Foreskin keratinocyte (primary cell): ENCODE data around the genes KNG1, SST and RTP2.

DNA sequence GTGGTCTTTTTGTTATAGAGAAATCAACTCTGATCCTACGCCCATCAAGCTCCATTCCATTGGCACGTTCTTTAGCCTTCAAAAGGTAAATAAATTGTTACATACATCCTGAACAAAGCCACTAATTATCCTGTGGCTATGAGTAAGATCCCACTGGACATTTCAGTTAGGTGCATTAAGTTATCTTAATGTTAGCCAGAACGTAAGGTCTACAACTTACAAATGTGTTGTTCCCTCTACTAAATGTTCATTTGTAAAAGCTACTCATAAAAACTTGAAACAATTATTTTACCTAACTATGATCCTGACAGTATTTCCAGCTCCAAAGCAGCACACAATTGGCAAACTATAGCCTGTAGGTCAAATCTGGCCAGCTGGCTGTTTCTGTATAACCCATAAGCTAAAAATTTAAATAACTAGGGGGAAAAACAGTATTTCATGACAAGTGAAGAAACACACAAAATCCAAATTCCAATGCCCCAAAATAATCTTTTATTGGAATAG, 15.7 kb downstream of the TRA2B start:
- RAMPAGE, total RNA: no peak

DNA sequence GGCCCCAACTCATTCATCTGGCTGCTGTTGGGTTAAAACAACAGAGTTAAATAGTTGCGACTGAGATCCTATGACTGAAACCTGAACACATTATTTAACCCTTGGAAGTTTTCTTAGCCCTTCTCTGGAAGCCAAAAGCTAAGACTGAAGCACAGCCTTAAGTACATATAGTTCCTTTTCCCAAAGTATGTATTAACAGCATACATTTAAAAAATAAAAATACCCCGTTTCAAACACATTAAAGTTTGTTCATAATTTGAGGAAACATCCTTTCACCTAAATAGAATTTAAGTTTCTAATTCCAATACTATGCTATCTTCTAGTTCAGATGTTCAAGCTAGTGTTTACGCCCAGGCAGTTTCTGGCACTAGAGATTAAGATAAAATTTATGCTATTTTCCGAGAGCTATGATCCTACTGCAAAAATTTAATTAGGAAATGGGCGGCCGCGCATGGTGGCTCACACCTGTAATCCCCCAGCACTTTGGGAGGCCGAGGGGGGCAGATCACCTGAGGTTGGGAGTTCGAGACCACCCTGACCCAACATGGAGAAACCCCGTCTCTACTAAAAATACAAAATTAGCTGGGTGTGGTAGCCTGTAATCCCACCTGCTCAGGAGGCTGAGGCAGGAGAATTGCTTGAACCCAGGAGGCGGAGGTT, 15.1 kb downstream of the TRA2B start:
- RAMPAGE, total RNA: no peak

DNA sequence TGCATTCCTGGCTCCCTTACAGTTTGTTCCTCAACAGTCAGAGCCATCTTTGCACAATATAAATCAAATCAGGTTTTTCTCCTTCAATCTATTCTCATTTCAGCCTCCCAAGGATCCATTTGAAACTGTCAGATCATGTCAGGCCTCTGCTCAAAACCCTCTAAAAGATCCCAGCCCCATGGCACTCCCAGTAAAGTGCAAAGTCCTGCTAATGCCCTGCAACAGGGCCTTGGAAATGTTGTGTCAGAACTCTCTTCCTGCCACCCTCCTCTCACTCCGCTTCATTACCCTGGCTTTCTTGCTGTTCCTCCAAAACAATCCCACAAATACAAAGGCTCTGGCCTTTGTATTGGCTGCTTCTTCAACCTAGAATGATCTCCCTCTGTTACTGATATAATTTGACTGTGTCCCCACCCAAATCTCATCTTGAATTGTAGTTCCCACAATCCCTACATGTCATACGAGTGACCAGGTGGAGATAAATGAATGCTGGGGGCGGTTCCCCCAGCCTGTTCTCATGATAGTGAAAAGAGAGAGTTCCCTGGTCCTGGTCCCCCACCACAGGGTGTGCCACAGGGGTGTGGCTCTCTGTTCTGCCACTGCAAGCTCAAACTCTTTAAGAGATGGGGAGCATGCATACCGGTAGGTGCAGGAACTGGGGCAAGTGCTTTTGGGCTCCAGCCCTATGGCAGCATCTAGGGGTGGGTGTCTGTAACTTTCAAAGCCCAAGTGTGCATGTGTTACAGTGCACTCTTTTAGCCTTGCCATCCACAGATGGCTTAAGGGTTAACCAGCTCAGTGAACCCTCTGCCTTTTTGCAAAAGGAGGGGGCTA, 22.9 kb upstream of the TRA2B start:
- RAMPAGE, total RNA: no peak

DNA sequence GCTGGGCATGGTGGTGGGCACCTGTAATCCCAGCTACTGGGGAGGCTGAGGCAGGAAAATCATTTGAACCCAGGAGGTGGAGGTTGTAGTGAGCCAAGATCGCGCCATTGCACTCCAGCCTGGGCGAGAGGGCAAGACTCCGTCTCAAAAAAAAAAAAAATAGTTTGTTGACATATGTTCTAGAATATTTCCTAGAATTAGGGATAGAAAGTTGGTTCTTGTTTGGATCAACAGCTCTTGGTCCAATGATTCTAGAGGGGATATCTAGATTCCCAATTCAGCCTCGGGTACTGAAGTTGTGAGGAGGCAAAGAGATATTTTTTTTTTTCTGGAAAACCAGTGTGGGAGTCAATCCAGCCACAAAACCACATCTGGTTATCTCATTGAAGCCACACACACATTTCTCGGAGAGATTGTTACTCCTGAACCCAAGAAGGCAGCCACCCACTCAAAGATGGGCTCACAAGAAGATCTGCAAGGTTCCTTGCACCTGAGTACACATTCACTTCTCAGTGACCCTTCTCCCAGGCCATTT, 39.0 kb upstream of the TRA2B start:
- RAMPAGE, total RNA: no peak

DNA sequence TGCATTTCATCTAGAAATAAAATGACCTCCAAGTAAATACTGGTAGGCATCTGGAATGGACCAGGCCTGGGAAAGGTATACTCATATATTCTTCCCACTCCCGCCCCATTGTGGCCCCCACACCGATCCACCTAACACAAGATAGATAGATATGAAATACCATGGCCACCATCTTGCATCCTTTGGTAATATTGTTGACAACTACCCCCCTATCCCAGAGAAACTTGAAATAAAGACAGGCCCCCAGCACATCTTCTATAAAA, 30.1 kb downstream of the ETV5 start:
- RAMPAGE, total RNA: no peak

GRCh38 chr3:186210031-186210830, 101.3 kb upstream of the ETV5 start:
- RAMPAGE, total RNA: no peak

GRCh38 chr3:186600424-186600755, 12.5 kb upstream of the AHSG start:
- RAMPAGE, total RNA: no peak

- RAMPAGE, total RNA: no peak
These were observed 1.8 kb downstream of the AHSG start for GRCh38 chr3:186614332-186615414.

- RAMPAGE, total RNA: no peak
These were observed at the start of gene KNG1 for GRCh38 chr3:186716837-186717618. Gene KNG1 (plus strand): TSS chr3:186717359.

GRCh38 chr3:186784406-186785485, 1.4 kb downstream of the EIF4A2 start:
- RAMPAGE, total RNA: no peak

- RAMPAGE, total RNA: no peak
These were observed 2.2 kb downstream of the EIF4A2 start for GRCh38 chr3:186785486-186786112.

DNA sequence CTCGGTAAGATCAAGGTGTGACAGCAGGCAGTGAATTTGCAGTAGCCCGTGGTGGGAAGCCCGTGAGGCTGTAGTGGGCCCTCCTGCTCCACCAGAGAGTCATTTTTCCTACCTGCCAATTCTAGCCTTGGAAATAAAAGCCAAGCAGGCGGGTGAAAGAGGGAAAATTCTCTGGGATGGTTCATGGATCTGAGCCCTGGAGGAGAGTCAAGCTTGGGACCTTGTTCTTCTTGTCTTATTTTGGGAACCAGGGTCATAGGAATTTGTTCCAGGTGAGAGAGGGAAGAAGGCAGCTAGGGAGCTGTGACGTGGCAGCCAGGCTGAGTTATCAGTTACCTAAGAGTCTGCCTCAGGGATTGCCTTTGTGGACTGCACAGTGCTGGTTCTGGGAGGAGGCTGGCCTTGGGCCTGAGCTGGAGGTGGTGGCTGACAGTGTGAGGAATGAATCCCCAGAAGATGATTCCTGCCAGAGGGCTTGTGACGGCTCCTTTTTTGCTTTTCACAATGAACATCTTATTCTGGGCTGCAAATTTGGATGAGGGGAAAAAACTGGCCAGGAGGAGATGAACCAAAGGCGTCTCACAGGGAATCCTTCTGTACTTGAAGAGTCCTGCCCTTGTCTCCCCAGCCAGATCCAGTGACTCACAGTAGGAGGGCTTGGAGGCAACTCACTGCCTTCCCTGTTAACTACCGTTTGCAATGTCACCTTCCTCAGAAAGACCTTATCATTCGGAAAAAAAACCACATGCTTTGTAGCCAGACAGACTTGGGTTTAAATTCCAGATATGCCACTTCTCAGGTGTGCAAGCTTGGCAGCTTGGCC, 18.9 kb downstream of the ST6GAL1 start:
- RAMPAGE, total RNA: no peak

GRCh38 chr3:186991612-186992408, 61.5 kb downstream of the ST6GAL1 start:
- RAMPAGE, total RNA: no peak

- RAMPAGE, total RNA: no peak
These were observed 70.4 kb downstream of the ST6GAL1 start for GRCh38 chr3:187000671-187001190.

- RAMPAGE, total RNA: no peak
These were observed 99.3 kb downstream of the RPL39L start for GRCh38 chr3:187039757-187040595.

- RAMPAGE, total RNA: no peak
These were observed 73.9 kb downstream of the RPL39L start for GRCh38 chr3:187065468-187065796.

- RAMPAGE, total RNA: no peak
These were observed 1.6 kb downstream of the MASP1 start for GRCh38 chr3:187289851-187290452.

- RAMPAGE, total RNA: no peak
These were observed 1.5 kb downstream of the RTP4 start for GRCh38 chr3:187369593-187370216.

DNA sequence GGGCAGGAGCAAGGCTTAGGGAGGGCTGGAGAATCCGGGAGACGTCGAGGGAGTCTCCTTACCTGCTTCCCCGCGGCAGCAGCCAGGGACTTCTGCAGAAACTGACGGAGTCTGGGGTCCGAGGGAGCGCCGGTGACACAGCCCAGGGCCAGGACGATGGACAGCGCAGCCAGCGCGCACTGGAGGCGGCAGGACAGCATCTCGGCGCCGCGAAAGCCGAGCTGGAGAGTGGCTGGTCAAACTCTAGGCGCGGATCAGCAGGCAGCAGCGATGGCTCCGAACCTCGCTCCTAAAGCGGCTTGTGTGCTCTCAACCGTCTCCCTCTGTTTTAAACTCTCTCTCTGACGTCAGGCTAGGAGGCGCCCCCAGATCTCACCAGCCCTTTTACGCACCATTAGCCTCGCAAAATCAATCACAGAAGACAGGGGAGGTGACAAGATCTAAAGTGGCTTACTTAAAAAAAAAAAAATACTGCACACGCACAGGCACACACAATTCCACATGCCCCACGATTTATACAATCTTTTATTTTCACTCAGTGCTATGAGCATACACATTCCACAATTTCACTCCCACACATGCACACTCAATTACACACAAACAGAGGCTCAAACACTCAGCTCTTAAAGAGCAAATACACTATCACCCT, at the start of gene SST:
Gene SST, minus strand, starts transcription at position 303 of the 649 bp plus-strand sequence.
- RAMPAGE, total RNA: no peak

DNA sequence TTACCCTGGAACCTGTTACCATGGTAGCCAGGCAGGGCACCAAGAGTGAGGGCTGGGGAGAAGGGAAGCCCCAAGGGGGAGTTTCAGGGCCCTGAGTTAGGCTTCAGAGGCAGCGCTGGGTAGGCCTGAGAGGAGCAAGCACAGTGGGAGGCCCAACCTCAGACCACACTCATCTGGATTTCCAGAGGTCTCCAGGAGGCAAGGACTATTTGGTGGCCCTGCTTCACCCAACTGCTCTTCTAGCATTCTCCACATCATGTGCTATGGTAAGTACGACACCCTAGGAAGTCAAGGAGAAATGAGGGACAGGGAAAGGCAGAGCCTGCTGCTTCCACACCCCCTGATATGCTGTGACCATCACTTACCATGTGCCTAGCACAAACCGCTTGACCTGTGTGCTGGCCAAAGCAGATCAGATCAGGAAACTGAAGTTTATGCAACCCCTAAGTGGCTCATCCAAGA, at the start of gene RTP2:
Gene RTP2, minus strand, starts transcription at position 284 of the 462 bp plus-strand sequence.
- RAMPAGE, total RNA: no peak